Cardiac atrium fibroblast (primary cell): ENCODE data around the genes USP17L13, USP17L27 and WDR1.

- RAMPAGE, long total RNA, result no peak
Observed at GRCh38 chr4:8335069-8335588, 65.6 kb downstream of the HTRA3 start.

GRCh38 chr4:8384712-8385140 lies 55.8 kb downstream of the ACOX3 start:
- RAMPAGE, long total RNA, result no peak

GRCh38 chr4:8457366-8457942 lies 16.9 kb downstream of the TRMT44 start:
- RAMPAGE, long total RNA, result no peak

DNA sequence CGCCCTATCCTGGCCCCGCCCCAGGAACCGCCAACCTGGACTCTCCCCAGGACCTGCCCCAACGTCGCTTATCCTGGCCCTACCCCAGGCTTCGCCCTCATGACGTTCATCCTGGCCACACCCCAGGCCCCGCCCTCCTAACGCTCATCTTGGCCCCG lies 17.3 kb upstream of the FAM90A26 start:
- RAMPAGE, long total RNA, result no peak

DNA sequence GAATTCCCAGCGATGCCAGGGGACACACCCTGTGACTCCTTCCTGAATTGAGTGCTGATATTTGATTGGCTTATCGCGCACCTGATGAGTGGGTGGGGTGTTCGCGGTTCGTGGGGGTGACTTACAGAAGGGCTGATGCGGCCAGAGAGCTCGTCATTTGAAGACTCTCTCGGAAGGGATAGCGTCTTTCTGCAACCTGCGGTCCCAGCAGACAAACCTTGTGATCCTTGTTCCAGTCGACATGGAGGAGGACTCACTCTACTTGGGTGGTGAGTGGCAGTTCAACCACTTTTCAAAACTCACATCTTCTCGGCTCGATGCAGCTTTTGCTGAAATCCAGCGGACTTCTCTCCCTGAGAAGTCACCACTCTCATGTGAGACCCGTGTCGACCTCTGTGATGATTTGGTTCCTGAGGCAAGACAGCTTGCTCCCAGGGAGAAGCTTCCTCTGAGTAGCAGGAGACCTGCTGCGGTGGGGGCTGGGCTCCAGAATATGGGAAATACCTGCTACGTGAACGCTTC lies at the start of gene USP17L13:
TSS of gene USP17L13 (plus strand) at position 242 of the 522 bp plus-strand sequence.
- RAMPAGE, long total RNA, result no peak

GRCh38 chr4:9343975-9344425 lies at the start of gene USP17L27:
TSS of gene USP17L27 (plus strand) at chr4:9344148.
- RAMPAGE, long total RNA, result no peak

- RAMPAGE, long total RNA, result no peak
Observed at GRCh38 chr4:9691233-9692259, 89.9 kb upstream of the DRD5 start.

GRCh38 chr4:10054253-10055035 lies 33.1 kb upstream of the SLC2A9 start:
- RAMPAGE, long total RNA, result no peak

DNA sequence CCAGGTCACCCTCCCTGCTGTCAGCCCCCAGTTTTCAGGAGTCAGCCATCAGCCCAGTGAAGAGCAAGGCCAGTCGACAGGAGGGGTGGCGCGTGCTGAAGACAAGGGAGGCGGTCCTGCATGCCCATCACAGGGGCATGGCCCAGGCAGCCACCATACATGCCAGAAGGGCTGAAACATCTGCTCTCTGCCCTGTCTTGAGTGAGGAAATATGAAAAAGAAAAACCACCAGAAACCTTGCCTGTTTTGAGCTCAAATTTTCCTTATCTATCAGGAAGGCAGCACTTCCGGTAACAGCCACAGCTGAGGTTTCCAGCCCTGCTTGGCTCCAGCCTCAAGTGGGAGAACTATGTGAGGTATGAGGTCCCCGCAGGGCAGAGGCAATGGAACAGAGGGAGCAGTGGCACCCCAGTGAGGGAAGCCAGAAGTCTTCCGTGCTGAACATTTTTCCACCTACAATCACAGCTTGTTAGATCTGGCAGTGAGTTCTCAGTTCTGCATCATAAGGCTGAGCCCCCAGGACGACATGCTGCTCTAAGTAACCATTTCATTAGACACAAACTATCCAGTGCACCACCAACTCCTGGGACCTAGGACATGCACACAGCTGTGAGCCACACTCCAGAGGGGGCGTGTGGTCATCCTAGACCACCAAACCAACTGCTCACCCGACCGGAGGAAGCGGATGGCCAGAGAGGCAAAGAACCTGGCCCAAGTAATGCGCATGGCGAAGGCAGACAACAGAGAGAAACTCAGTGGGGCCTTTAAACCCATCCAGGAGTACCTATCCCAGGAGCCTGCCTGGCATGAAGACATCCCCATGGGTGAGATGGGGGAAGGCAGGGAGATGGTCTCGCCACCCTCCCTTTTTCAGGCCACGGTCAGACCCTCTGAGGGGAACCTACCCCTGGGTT lies 22.7 kb downstream of the WDR1 start:
- RAMPAGE, long total RNA, result no peak

DNA sequence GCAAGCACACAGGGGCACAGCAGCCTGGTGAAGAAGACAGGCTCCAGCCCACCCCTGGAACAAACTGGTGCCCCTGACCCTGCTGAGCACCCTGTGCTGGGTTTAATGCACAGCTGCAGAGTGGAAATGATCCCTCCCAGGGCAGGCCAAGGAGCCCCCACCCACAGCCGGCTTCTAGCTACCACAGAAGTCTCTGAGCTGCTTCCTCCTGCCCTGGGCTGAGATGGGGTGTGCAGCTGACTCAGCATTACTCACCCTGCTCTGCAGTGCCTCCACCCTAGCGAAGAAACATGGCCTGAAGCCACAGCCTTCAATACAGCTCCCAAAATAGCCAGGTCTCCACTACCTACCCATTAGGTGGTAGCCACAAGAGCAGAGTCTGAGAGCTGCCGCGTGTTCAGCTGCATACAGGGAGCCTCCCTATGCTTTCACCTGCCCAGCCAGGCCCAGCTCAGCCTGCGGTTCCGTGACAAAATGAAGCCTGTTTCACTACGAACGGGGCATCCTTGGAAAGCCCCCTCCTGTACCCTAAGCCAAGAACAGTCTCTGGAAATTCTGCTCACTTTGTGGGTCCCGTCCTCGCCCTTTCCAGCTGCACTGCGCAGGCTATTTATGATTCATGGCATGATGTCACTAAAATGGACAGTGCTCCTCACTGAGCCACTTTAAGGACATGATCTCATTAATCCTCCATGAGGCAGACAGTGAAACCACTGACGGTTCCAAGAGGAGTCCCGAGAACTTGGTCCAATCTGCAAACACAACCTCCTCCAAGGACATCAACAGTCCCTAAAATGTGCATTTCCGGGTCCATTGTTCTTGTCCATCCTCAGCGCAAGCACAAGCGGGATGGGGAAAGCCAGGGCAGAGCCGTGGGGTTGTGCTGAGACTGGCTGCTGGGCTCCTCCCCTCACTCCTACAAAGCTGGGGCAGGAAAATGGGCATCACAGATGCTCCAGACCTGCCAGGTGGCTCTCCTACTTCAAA lies 20.2 kb downstream of the WDR1 start:
- RAMPAGE, long total RNA, result no peak

DNA sequence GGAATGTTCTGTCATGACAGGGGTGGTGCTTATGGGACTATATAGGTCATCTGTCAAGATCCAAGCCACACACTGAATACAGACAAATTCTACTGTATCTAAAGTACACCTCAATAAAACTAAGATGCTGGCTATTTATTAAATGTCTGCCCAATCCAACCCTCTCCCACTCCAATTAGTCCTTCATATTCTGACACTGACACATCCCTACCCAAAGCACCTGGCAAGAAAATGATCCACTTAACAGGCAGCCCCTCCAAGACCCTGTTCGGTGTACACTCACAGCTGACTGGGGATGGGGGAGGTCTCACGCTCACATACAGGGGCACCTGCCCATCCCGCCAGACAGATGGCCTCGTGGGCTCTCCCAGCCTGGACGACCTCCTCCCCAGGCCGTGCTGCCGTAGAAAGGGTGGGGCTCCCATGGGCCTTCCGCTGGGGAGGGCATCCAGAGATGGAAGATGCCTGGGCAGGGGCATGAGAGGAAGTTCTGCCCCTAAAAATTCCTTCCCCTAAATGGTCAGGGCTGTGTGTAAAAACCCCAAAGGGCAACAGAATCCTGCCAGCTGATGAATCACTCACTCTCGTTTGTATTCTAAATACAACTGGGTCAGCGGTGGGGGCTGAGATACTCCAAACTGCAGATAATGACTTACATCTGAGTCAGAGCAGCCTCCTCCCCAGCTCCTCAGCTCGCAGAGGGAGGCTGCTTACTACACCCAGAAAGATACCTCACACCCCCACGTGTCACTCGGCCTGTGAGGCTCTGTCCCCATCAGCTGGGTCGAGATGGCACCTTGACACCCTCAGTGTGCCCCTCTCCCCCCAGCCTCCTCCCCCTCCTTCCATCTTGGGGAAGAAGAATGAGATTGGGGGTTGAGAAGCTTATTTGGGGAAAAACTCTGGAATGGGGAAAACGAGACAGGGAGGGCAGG lies 10.2 kb downstream of the WDR1 start:
- RAMPAGE, long total RNA, result no peak

- RAMPAGE, long total RNA, result no peak
Observed at GRCh38 chr4:10110701-10111709, 5.6 kb downstream of the WDR1 start.

- RAMPAGE, long total RNA, result start-site peak on the minus strand at chr4:10116701-10116819, 1,644 and 354 reads in 2 replicates
Observed at GRCh38 chr4:10116502-10116989, at the start of gene WDR1. TSS of gene WDR1 (minus strand) at chr4:10116799.

DNA sequence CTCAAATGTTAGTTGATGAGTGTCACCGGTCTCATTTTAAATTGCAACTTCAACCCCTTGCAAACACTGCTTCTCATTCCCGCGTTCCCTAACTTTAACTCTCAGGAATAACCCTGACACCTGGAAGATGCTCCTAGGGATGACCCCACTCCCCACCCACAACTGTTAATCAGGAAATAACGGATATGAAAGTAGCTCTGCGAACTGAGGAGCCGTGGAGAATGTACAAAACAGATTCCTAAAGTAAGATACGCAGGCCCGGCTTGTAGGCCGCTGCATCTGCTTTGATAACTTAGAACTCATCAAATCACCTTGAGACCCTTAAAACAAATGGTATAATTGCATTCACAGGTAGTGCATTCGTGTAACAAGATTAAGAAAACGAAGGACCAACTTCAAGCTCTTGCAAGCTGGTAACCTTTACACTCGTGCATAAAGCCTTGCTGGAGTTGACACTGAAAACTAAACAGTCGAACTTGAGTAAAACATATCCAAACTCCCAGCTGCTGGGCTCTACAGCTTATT lies 2.4 kb upstream of the WDR1 start:
- RAMPAGE, long total RNA, result no peak

GRCh38 chr4:10123250-10124029 lies 6.8 kb upstream of the WDR1 start:
- RAMPAGE, long total RNA, result no peak

GRCh38 chr4:11336642-11336874 lies 92.1 kb downstream of the HS3ST1 start:
- RAMPAGE, long total RNA, result no peak

DNA sequence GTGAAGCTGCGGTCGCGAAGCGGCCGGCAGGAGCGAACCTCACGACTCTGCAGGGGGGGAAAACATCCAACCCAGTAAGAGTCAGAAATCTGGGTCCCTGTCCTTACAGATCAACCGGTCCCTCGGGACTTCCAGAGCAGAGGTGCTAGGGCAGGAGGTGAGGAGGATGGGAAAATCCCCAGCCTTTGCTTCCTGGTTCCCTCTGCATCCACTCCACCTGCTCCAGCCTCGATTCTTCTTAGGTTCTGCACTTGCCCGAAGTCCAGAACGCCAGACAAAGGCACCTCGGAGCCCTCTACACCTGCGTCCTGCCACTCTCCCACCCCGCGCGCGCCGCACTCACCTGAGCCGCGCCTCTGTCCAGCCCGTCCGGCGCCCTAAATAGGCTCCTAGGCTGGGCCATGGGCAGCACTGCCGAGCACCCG lies 326 bp downstream of the HS3ST1 start:
- RAMPAGE, long total RNA, result no peak

GRCh38 chr4:11468746-11469298 lies 40.1 kb upstream of the HS3ST1 start:
- RAMPAGE, long total RNA, result no peak

- RAMPAGE, long total RNA, result no peak
Observed at GRCh38 chr4:11496346-11496966, 67.8 kb upstream of the HS3ST1 start.

DNA sequence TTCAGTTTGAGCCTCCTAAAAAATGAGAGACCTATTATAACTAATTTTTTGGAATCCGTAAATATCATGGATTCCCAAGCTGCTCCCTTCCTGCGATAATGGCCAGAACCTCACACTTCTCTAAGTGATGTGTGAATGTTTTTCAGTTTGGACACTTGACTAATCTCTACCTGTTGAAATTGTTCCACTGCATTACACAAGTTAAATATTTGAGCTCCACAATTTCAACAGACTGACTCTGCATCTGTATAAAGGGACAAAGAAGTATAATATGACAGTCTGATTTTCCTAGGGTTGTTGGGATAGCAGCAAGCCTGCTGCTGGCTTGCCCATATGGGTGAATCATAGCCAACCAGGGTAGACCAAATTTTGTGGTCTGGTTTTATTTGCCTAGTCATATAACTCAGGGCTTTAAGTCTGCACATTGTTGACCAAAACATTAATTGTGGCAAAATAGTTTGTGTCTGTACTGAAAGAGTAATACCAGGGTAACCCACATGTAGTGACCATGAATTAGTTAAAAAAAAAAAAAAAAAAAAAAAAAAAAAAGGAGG lies 534.4 kb downstream of the RAB28 start:
- RAMPAGE, long total RNA, result no peak